ENCODE results near the genes OR13C4 and OR13C2.

DNA sequence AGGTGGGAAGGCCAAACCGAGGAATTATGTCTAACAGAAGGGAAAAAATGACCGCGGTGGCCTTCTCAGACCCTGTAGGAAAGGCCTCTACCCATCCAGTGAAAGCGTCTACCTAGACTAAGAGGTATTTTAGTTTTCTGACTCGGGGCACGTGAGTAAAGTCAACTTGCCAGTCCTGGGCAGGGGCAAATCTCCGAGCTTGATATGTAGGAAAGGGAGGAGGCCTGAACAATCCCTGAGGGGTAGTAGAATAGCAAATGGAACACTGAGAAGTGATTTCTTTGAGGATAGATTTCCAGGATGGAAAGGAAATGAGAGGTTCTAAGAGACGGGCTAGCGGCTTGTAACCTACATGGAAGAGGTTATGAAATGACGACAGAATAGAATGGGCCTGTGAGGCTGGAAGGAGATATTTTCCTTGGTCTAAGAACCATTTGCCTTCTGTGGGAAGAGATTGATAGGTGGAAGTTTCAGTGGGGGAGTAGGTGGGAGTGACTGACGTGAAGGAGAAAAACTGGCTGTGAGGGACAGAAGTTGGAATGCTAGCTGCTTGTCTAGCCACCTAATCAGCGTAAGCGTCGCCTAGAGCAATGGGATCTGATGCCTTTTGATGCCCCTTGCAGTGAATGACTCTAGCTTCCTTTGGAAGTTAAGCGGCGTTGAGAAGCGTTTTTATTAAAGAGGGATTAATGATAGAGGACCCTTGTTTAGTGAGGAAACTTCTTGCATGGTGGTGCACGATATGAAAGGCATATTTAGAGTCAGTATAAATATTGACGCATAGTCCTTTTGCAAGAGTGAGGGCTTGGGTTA, 42.7 kb downstream of the INVS start:
- PRO-cap: no peak

DNA sequence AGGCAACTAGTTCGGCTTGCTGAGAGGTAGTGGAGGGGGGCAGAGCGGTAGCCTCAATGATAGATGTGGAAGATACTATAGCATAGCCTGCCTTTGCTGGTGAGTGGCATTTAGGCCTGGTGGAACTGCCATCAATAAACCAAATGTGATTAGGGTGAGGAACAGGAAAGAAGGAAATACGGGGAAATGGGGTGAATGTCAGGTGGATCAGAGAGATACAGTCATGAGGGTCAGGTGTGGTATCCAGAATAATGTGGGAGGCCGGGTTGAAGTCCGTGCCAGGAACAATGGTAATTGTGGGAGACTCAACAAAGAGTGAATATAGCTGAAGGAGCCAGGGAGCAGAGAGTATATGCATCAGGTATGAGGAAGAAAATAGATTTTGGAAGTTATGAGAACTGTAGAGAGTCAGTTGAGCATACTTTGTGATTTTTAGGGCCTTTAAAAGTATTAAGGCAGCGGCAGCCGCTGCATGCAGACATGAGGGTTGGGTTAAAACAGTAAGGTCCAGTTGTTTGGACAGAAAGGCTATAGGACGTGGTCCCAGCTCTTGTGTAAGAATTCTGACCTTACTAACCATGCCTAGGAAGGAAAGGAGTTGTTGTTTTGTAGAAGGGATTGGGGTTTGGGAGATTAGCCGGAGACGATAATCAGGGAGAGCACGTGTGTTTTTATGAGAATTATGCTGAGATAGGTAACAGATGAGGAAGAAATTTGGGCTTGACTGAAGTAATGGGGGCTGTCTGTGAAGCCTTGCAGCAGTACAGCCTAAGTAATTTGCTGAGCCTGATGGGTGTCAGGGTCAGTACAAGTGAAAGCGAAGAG, 43.5 kb downstream of the INVS start:
- PRO-cap: no peak

DNA sequence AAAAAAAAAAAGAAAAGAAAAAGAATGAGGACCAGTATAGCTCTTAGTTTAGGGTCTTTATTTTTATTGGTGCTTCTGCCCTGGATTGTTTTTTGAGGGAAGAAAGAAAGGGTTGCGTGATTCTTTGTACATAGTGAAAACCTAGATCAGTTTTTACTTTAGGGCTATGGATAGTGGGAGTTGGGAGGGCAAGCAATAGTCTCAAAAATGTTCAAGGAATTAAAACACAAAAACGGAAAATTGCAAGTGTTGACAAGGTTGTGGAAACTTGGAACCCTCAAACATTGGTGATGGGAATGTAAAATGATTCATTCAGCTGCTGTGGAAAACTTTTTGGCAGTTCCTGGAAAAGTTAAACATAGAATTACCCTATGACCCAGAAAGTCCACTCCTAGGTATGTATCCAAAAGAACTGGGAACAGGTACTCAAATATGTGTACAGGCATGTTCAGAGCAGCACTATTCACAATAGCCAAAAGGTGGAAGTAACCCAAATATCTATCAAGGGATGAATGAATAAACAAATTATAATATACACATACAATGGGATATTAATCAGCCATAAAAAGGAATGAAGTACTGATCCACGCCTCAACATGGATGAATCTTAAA, 1.2 kb upstream of the MSANTD3 start:
- PRO-cap: no peak

DNA sequence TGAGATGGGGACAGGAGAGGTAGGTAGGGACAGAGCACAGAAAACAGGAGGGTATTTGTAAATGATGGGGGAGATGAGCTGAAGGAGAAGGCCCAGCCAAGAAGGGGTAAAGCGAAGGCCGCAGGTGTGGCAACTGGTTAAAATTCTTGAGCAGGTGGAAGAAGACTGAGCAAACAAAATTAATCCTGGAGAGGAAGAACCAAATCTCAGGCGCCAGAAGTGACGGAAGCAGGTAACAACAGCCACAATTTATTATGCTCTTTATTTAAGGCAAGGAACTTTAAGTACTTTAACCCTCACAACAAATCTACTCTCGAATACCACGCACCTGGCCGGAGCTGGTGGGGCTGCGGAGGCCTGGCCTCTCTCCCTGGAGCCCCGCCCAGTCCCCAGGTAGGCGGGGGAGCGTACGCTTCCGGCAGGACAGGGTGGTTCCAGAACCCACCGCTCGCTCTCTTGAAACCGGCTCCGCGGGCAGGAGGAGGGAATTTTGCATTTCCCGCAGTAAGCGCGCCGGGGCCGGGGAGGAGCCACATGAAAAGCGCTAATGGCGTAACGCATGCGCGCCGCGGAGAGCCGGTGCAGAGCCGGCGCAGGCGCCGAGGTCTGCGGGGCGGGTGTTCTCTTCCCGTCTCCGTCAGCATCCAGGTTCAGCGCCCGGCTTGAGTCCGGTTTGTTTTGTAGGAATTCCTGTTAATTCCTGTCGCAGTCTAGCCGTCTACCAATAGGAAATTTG, 20.6 kb downstream of the CAVIN4 start:
- PRO-cap: no peak

DNA sequence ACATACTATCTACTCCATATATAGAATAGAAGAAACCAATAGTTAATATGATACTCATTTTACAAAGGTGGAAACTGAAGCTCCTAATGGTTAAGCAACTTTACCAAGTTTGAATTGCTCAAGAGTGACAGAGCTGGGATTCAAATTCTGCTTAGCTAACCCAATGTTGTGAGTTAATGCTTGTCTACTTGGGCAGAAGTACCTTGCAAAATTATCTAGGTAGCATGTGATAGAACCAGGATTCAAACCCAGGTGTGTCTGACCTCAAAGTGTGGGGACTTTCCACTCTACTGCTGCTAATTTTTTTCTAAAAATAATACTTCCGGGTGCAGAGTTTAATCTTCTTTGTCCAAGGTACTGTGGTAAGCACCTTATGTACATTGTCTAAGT, 7.7 kb downstream of the ALDOB start:
- PRO-cap: no peak

- PRO-cap: no peak
Observed at GRCh38 chr9:101429158-101429782, 6.3 kb downstream of the ALDOB start.

- PRO-cap: no peak
Observed at GRCh38 chr9:101443208-101443920, 7.8 kb upstream of the ALDOB start.

GRCh38 chr9:101605296-101605971, 10.7 kb upstream of the PPP3R2 start:
- PRO-cap: no peak

DNA sequence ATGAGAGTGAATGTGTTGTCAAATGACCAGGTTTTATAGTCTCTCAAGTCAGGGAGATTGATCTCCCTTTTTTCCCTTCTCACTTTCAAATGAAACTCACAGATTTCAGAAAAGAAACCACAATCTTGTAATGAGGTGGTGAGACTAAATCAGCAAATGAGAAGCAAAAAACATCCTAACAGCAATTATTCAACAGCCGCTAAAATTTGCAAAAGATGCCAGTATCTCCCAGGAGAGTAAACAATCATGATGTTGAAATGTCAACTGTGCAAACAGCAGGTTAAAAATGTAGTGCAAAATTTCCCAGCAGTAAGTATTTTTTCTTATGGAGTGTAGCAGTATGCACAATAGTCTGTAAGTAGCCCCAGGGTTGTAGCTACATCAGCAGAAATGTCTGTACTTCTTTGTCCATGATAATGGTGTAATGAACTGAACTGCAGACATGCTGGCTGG, 31.6 kb downstream of the GRIN3A start:
- PRO-cap: no peak

DNA sequence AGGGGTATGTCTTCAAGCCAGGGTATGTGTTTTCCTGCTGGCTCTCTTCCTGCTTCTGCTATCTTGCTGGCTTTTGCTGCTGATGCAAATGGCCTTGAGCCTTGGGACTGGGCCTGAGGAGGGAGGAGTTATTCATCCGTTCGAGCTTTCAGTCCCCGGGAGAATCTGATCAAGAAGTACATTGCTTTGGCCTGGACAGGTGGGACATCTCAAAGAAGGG, 194.0 kb downstream of the CYLC2 start:
- PRO-cap: no peak

DNA sequence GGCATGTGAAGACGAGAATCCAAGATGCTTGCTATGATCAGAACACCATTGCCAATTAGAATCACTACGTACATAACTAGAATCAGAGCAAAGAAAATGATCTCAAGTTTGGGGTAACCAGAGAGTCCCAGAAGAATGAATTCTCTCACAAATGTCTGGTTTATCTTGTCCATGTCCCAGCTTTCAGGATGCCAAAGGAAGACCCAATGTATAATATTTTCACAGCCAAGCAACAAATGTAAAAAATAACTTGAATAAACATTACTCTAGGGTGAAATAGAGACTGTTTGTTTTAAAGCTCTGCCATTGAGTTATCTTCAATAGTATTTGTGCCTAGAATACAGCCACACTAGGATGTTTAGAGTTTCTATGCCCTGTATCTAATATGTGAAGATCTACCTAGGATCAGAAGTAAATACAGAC, at the start of gene OR13C4:
Gene OR13C4, minus strand, starts transcription at position 173 of the 423 bp plus-strand sequence.
- PRO-cap: no peak

DNA sequence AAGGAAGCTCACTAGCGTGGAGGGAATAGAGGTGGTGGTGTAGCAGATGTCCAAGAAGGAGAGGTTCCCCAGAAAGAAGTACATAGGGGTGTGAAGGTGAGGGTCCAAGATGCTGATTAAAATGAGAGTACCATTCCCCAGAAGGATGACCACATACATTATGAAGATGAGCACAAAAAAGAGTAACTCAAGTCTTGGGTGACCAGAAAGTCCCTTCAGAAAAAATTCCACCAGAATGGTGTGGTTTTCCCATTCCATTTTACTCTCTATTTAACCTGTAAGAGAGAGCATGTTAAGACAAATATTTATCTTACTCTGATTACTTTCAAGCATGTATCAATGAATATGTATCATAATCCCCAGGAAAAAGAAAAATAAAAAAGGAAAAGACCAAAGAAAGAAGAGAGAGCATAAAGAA, at the start of gene OR13C2:
Gene OR13C2, minus strand, starts transcription at position 258 of the 418 bp plus-strand sequence.
- PRO-cap: no peak

GRCh38 chr9:104790011-104790275, 26.0 kb downstream of the NIPSNAP3B start:
- PRO-cap: no peak

- PRO-cap: no peak
Observed at GRCh38 chr9:104814974-104815528, 51.1 kb downstream of the NIPSNAP3B start.

- PRO-cap: no peak
Observed at GRCh38 chr9:104901442-104901988, 26.4 kb downstream of the ABCA1 start.

DNA sequence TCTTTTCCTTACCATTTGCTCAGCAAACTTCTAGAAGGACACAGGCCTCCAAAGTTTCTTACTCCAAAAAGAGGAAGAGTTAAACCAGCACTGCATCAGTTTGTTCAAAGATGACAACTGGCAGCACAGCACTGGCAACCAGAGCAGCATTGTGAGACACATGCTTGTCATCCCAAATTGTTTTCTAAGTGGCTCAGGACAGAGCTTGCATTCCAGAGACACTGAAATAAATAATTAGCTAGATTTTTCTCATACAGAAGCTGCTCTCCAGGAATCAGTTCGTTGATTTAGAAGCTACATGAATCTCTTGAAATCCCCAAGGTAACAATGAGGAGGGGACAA, 22.5 kb downstream of the ABCA1 start:
- PRO-cap: no peak

DNA sequence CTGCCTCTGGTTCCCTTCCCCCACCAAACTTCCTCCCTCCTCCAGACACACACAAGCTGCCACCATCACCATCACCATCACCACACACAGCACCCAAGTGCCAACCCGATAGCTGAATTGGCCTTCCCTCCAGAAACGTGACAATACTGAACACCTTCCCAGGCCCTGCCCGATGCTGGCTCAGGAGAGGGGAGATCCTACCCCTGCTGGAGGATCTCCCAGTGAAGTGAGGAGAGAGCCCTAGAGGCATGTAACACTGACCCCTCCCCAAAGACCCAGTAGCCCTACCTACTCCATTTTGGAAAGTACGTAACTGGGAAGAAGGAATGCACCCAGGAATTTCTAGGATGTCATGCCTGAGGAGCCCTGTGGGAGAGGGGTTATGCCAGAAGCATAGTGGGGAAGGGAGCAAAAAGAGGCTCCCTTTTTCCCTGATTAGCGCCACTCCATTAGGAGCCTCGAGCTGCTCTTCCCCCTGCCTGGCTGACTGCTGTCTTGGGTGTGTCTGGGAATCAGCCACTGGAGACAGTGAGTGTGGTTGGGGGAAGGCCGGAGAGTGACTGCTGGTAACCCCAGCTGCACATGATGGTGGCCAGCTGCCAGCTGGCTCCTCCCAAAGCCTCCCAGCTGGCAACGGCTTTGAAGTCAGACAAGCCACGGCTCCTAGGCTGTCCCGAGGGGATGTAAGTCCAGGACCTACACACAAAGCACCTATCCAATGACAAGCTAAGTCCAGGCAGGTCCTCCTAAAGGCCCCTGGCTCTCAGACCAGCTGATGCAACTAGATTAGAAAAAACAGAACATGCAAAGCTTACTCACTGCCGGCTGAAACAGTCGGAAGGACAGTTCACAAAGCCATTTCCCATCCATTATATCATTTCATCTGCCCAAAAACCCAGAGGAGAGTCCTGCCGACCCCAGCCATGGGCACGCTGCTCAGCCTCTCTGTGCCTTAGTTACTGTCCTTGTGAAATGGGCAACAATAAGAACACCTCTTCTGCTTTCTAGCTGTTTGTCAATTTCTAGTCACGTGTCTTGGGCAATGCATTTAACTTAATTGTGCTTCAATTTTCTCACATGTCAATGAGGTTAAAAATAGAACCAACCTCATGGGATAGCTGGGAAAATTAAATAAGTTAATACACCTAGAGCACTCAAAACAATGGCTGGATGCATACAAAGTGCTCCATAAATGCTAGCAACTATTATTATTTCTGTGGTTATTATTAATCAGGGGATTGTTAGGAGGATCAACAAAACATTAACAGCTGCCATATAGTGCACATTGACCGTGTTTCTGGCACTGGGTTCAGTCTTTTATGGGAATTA, 136.6 kb upstream of the ABCA1 start:
- PRO-cap: bidirectional peak, plus-strand start at position 642 of the sequence, minus-strand start at position 485 of the sequence

GRCh38 chr9:105259811-105260916, 15.7 kb downstream of the SLC44A1 start:
- PRO-cap: no peak

- PRO-cap: no peak
Observed at GRCh38 chr9:105385131-105386049, 62.4 kb upstream of the FSD1L start.

- PRO-cap: no peak
Observed at GRCh38 chr9:105655885-105656524, 6.3 kb upstream of the TAL2 start.

Data from rectum (tissue), 1 donor.